ENCODE measurements around the gene ZFYVE1.

- RRBS = no CpG with 5 or more reads among the region's 4 CpGs
Observed at GRCh38 chr14:69316945-69317518, 57.1 kb downstream of the GALNT16 start.

- RRBS = no CpG with 5 or more reads among the region's 3 CpGs
Observed at GRCh38 chr14:69637353-69637788, 26.0 kb downstream of the SUSD6 start.

GRCh38 chr14:69673537-69674148 is 62.2 kb downstream of the SUSD6 start:
- RRBS = no CpG with 5 or more reads among the region's 7 CpGs

GRCh38 chr14:69717596-69718202 is 49.2 kb upstream of the SRSF5 start:
- RRBS = no CpG with 5 or more reads among the region's 4 CpGs

DNA sequence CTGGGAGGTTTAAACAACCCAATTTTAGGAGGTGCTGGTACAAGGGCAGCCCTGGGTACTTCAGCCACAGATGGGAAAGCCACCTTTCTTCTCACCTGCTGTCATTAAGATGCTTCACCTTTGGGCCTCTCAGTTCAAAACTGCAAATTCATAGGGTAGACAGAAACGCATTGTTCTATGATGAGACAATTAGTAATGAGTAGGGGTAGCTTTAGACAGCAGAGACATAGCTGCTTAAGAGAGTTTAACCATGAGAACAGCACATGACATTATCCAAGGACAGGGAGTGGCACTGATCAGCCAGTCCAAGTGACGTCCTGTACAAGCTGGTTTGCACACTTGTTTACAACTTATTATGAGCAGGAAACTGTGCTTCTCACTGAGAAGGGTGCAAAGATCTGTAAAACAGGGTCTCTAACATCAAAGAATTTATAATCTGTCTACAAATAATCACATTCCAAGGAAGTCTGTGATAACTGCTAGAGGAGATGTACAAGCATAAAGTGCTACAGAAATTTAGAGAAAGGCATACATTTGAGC is 11.2 kb upstream of the SRSF5 start:
- RRBS = no CpG with 5 or more reads among the region's 2 CpGs

DNA sequence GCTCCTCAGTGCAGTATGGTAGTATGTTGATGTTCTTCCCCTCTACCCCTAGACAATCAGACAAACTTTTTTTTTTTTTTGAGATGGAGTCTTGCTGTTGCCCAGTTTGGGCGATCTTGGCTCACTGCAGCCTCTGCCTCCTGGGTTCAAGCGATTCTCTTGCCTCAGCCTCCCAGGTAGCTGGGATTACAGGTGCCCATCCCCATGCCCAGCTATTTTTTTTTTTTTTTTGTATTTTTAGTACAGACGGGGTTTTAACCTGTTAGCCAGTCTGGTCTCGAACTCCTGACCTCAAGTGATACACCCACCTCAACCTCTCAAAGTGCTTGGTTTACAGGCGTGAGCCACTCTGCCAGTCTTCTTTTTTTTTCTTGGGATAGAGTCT is 6.8 kb downstream of the SRSF5 start:
- RRBS = no CpG with 5 or more reads among the region's 5 CpGs

DNA sequence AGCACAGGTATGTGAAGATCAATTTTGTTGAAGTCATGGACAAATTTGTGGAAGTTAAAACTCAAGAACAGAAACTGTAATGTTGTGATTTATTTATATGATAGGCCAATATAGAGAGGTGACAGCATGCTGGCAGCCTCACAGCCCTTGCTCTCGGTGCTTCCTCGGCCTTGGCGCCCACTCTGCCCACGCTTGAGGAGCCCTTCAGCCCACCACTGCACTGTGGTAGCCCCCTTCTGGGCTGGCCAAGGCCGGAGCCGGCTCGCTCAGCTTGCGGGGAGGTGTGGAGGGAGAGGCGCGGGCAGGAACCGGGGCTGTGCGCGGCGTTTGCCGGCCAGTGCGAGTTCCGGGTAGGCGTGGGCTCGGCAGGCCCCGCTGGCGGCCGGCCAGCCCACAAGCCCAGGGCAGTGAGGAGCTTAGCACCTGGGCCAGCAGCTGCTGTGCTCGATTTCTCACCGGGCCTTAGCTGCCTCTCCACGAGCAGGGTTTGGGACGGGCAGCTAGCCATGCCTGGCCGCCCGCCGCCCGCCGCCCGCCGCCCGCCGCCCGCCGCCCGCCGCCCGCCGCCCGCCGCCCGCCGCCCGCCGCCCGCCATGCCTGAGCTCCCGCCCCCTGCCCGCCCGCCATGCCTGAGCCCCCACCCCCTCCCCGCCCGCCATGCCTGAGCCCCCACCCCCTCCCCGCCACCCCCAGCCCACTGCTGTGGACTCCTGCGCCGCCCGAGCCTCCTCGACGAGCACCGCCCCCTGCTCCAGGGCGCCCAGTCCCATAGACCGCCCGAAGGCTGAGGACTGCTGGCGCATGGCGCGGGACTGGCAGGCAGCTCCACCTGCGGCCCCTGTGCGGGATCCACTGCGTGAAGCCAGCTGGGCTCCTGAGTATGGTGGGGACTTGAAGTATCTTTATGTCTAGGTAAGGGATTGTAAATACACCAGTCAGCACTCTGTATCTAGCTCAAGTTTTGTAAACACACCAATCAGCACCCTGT is 66.0 kb upstream of the SLC8A3 start:
- RRBS = 2% methylated on average over 6 of the region's 69 CpGs

GRCh38 chr14:70559011-70559763 is 24.4 kb upstream of the ADAM20 start:
- RRBS = no CpG with 5 or more reads among the region's 3 CpGs

DNA sequence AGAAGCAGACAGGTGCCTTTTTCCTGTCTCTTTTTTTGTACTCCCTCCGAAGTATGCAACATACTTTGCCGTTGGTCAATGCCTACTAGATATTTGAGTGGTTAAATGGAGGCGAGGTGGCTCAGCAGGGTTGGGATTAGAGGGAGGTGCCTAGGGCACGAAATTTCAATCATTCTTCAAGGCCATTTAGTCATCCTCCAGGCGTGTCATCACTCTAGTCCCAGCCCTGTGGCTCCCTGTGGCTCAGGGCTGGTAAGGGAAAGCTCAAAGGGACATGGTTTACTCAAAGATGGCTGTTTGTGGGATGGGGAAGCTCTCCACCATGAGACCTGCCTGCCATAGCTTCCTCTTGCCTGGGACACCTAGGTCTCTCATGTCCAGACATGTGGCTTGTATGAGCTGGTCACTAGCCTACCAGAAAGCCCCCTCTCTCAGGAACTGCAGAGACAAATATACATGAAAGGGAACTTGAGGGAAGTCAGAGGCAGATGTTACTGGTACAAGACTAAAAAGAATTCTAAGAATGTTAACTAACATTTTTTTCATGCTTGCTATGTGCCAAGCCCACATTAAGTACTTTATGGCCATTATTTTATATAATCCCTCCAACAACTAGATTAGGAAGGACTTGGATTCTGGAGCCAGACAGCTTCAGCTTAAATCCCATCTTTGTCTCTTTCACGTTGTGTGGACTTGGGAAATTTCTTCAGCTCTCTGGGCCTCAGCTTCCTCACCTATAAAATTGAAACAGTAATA is 24.5 kb downstream of the TTC9 start:
- RRBS = no CpG with 5 or more reads among the region's 6 CpGs

DNA sequence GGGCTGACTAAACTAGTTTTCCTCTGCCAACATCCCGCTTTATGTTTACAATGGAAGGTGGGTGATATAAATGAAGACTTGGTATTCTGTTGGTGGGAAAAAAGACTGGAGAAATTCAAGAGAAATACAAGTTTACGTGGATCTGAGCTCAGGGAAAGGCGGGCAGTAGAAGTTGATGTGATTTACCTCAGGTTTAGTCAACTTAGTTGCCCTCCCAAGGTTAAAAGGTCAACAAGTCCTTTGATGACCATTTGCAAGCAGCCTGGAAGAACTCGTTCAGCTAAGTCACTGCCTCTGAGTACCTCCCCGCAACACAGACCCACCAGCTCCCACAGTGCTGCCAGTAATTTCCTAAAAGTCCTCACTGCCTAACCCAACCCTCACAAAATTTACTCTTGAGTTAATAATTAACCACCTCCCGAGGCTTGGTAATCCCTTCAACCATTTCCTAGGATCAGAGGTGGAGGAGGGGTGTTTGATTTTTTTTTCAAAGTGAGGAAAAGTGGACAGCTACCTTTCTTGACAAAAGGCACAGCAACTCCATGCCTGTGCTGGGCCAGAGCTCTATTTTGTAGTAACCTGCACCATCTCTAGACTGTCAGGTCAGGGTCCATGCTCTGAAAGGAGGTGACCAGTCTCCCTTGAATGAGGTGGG is 55.8 kb downstream of the MAP3K9 start:
- RRBS = no CpG with 5 or more reads among the region's 6 CpGs

DNA sequence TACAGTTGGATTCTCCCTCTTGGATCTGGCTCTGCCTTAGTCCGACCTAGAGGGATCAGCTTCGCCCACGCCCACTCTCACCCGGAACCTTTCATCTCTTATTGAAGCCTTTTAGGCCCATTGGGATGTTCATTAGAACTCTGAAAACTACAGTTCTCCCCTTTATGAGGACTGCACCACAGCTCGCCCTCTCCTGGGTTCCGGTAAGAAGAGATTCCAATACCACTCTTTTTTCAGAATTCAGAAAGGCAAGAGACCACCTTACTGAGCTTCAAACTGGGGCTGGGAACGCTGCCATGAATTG is 728 bp upstream of the MAP3K9 start:
- RRBS = 25% methylated on average over 3 of the region's 7 CpGs

- RRBS = no CpG with 5 or more reads among the region's 13 CpGs
Observed at GRCh38 chr14:71231473-71232288, 88.6 kb upstream of the SIPA1L1 start.

GRCh38 chr14:71344817-71345342 is 24.6 kb downstream of the SIPA1L1 start:
- RRBS = no CpG with 5 or more reads among the region's 5 CpGs

DNA sequence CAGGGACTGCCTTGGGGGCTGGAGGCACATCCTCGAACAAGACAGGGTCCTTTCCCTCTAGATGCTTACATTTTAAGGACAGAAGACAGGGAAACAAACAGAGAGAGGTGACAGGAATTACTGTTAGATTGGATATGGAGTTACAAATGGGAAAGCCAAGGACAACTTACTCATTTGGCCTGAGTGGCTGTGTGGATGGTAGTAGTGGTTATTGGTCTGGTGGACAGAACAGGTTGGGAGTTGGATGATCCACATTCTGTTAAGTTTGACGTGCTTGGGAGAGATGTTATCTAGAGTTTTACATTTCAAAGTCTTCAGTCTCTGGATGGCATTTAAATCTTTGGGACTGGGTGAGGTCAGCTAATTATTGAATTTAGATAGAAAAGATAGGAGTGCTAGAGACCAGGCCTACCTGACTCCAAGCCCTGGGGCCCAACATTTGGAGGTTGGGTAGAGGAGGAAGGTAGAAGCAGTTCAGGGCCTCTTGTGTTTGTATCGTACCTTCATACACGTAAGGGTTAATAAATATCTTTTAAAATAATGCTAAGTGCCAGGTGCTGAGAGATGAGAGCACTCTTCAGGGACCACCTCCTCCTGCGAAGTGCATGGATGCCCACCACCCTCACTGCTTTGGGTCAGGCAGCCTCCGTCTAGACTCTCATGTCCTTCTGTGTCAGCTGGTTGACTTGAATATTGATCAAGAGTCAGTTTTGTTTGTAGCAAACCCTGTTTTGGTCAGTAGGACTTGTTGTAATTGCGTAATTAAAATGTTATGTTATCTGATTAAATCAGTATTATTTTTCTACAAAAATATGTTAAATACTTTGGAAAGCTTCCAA is 151.4 kb downstream of the SIPA1L1 start:
- RRBS = no CpG with 5 or more reads among the region's 7 CpGs

DNA sequence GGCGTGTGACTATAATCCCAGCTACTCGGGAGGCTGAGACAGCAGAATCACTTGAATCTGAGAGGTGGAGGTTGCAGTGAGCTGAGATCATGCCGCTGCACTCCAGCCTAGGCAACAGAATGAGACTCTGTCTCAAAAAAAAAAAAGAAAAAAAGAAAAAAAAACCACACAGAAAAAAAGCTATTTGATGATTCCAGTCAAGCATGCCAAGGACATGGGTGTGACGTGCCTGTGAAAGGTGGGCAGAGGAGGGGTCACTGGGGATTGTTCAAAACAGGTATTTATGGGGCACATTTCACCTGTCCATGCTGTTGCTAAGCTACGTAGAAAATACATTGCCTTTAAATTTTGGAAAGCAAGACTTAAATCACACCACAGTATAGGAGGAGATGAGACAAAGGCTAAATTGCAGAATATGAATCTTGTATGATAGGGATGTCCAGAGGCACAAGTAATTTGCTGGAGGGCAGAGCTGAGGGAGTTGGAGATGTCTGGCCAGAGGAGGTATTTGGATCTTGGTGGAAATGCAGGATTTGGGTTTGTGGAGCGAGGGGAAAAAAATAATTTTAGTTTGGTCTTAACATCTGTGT is 416.1 kb downstream of the DPF3 start:
- RRBS = no CpG with 5 or more reads among the region's 6 CpGs

GRCh38 chr14:72568577-72569053 is 325.3 kb downstream of the DPF3 start:
- RRBS = no CpG with 5 or more reads among the region's 15 CpGs

GRCh38 chr14:72679400-72680262 is 214.3 kb downstream of the DPF3 start:
- RRBS = 30% methylated on average over 7 of the region's 34 CpGs

DNA sequence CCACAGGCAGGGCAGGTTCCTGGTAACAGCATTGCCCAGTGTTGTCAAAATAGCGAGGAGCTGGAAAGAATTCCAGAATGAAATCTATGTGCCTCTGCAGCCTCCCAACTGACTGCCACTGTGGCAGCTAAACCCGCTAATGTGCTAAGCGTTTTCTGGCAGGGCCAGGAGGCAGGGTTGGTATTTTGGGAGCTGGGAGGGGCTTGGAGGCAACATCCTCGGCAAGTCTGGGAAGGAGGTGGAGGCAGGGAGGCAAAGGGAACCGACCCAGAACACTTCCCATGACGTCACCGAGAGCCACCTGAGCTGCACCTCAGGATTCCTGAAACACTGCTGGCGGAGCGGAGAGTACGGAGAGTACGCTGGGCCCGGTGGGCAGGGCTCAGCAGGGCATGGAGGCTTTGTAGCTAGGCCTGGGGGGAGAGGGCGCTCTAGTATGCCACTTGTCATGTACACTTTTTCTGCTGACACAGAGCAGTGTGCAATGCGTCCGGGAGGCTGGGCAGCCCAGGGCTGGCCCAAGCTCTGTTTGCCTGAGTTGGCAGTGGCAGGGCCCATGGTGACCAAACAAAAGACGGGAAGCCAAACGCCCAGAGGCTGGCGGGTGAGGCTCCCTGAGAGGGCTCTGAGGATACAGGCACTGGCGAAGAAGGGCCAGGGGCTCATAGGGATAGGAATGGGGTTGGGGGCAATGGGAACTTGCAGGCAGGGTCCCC is 81.5 kb downstream of the DPF3 start:
- RRBS = no CpG with 5 or more reads among the region's 19 CpGs

- RRBS = no CpG with 5 or more reads among the region's 5 CpGs
Observed at GRCh38 chr14:72924376-72924736, 1.9 kb upstream of the DCAF4 start.

DNA sequence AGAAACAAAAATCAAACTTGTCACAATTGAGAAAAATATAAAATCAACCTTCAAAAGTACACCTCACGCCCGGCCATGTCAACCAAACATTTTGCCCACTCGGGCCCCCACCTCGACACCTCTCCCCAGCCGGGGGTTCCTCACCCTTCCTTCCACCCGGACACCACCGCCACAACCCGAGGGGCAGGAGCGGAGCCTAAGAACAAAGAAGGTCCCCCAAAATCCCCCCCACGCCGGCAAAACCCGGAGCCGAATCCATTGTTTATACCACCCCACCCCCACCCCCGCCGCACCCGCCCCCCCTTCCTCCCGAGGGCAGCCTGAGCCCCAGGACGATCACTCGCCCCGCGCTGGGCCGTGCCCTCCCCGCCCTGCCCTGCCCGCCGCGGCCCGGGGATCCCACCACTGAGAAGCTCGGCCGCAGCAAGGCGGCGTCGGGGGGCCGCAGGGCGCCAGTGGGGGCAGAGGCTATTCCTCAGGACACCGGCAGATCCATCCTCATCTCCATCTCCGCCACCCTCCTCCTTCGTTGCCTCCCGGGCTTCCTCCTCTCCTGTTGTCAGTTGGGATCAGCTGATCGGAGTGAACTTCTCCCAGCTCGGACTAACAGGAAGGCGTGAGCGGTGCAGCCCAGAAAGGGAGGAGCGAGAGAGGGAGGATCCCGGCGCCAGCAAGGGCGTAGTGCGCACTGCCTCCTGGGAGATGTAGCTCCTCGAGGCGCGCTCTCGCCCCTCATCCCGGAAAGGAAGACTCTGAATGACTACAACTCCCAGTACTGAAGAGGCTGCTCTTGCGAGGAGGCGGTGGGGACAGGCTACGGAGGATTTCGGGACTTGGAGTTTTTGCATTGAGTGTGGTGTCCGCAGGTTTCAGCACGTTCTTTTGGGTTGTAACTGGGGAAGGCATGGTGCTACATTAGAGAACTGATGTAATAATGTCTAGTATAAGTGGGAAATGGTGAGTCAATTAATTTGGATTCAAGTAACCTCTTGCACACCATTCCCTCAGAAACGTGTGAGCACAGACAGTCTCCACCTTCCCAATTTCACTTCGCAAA is at the start of gene ZFYVE1:
TSS of gene ZFYVE1 (minus strand) at position 584 of the 1,057 bp plus-strand sequence.
- RRBS = 3% methylated on average over 28 of the region's 60 CpGs